Skeletal muscle tissue (tissue), 7 donors: Measurements from ENCODE around the genes MT1A, RSPRY1 and CCL22.

- PRO-cap, 3 experiments, result no peak in any of the 3 experiments
- RAMPAGE, long total RNA, result no peak
- RRBS, 2 experiments, result no CpG with 5 or more reads among the region's 7 CpGs
Observed at GRCh38 chr16:56211532-56212060, 20.3 kb downstream of the GNAO1 start.

DNA sequence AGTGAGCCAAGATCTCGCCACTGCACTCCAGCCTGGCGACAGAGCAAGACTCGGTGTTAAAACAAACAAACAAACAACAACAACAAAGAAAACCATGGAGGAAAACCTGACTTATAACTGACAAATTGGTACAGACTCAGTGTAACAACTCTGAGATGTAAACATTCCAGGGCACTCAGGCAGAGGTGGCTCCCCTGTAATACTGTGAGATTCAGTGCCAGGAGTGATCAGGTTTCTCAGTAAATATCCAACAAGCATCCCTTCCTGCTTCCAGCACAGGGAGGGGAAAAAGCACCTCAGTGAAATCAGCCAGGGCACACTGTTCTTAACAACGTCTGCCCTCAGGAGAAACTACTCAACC is 52.4 kb downstream of the AMFR start:
- PRO-cap, 3 experiments, result no peak in any of the 3 experiments
- RAMPAGE, long total RNA, result no peak
- RRBS, 2 experiments, result no CpG with 5 or more reads among the region's 4 CpGs

GRCh38 chr16:56470259-56470911 is 19.0 kb downstream of the OGFOD1 start:
- PRO-cap, 3 experiments, result no peak in any of the 3 experiments
- RAMPAGE, long total RNA, result no peak
- RRBS, 2 experiments, result no CpG with 5 or more reads among the region's 3 CpGs

GRCh38 chr16:56605939-56606495 is 2.4 kb upstream of the MT2A start:
- PRO-cap, 3 experiments, result peak in 2 of 3 experiments; most common minus-strand start chr16:56606298 (in 1)
- RAMPAGE, long total RNA, result no peak
- RRBS, 2 experiments, result no CpG with 5 or more reads among the region's 4 CpGs

- PRO-cap, 3 experiments, result peak in 1 of 3 experiments; most common plus-strand start chr16:56609682 (in 1); most common minus-strand start chr16:56609593 (in 1)
- RAMPAGE, long total RNA, result no peak
- RRBS, 2 experiments, result no CpG with 5 or more reads among the region's 17 CpGs
Observed at GRCh38 chr16:56609031-56609747, 805 bp downstream of the MT2A start.

DNA sequence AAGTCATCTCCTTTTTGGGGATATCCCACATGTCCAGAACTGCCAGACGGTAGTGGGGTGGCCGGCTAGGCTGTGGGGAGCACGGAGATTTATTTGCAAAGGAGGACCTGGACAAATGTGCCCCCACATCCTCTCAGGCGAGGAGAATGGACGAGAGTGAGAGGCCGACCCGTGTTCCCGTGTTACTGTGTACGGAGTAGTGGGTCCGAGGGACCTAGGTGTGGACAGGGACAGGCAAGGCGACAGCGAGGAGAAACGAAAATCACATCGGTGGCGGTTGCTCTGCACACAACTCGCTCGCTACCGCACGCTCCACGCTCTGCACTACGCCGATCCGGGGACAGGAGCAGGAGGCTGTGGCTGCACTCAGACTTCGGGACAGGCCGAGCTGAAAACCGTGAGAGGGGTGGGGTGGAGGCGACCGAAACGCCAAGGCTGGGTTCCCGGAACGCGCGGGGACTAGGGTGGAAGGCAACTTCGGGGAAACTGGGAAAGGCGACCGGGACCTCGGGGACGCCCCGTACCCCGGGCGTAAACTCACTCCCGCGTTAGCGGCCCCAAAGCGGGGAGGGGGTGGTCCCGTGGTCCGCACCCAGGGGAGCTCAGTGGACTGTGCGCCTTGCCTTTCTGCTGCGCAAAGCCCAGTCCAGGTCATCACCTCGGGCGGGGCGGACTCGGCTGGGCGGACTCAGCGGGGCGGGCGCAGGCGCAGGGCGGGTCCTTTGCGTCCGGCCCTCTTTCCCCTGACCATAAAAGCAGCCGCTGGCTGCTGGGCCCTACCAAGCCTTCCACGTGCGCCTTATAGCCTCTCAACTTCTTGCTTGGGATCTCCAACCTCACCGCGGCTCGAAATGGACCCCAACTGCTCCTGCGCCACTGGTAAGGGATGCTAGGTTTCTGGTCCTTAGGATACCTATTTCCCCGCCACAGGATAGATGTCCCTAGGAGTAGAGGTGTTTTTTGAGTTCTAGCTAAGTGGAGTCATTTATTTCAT is at the start of gene MT1A:
Gene MT1A (plus strand): TSS at position 779 of the 994 bp plus-strand sequence.
- PRO-cap, 3 experiments, result peak in 3 of 3 experiments; most common plus-strand start position 782 of the sequence (in 3); most common minus-strand start position 612 of the sequence (in 3)
- RAMPAGE, long total RNA, result no peak
- RRBS, 2 experiments, result 3% methylated on average over 9 of the region's 69 CpGs

GRCh38 chr16:56638882-56639151 is 351 bp downstream of the MT1A start:
- PRO-cap, 3 experiments, result no peak in any of the 3 experiments
- RAMPAGE, long total RNA, result no peak
- RRBS, 2 experiments, result no CpG with 5 or more reads among the region's 5 CpGs

DNA sequence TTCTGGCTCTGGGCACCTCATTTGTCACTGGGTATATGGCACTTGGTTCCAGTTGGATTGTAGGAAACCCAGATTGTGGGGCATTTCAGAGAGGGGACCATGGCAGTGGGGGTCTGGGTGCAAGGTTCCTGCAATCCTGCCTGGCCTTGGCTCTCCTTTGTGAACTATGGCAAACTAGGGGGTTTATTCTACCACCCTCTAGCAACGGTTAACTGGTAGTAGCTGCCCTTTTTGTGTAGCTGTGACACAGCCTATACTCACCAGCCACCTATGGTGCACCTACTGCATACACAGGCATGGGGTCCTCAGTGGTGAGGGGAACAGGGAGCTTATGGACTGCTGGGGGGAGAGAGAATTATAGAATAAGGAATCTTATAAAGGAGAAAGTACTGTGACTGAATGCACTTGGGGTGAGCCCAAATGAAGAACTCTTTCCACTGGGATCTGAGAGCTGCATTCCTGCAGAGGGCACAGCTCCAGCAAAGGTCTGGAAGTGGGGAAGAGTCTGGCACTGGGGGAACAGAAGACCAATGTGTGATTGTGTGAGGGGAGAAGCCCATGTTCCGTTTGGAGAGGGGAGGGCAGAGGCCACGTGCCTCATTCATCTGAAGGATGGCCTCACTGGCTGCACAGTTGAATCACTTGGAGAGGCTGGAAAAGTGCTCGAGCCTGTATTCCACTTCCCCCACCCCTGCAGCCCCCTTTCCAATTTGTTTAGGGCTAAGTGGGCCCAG is 2.1 kb downstream of the MT1X start:
- PRO-cap, 3 experiments, result peak in 1 of 3 experiments; most common plus-strand start position 506 of the sequence (in 1); most common minus-strand start position 532 of the sequence (in 1)
- RAMPAGE, long total RNA, result no peak
- RRBS, 2 experiments, result no CpG with 5 or more reads among the region's 4 CpGs

DNA sequence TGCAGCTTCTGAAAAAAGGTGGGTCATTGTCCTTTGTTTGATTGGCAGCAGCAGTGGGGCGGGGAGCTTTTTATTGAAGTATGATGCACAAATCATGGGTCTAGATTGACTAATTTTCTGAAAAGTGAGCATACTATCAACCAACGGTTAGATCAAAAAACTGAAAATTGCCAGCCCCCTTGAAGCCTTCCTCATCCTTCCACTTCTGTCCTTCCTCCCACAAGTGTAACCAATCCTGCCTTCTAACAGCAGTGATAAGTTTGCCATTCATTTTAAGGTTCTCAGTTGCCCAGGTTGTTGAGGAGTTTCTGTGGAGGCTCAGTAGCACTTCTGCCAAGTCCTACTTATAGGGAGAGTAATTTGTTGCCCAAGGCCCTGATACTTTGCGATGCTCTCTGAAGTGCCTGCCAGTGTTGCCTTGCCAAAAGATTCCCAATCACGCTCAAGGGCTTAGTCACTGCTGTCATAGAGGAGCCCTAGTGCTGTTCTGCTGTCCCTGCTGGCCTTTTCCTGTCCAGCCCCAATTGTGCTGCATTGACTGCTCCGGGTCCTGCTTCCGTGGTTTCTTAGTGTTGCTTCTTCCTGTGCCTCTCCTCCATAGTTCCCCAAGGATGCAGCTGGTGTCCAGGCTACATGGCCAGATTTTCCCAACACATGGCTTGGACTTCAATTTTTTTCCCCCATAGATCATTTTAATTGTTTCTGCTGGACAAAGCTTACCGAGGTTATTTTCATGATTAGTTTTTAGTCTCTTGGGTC is 13.8 kb downstream of the NUP93 start:
- PRO-cap, 3 experiments, result no peak in any of the 3 experiments
- RAMPAGE, long total RNA, result no peak
- RRBS, 2 experiments, result no CpG with 5 or more reads among the region's 7 CpGs

DNA sequence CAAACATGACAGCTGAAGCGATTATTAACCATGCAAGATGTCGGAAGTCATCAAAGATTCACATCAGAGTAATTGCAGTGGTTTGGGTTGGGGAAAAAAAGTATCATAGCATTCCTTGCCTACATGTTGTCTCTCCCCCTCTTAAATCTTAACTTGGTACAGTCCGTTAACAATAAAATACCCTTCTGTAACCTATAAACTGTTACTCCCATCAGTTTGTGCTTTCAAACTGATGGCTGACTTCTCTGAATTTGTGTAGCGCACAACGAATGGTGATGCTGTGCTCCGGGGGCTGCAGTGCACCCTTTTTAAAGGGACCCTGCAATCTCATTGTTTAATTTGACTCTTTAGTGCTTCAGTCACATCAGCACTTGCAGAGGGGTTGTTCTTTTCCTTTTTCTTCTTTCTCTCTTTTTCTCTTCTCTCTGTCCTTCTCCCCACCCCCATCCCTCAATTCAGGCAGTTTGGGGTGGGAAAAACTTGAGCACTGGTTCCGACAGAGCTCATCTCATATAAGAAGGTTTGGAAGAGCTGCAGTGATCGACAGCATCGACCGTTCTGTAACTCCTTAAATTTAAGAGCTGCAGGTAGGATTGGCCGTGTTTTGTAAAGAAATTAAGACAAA is 51.8 kb downstream of the NUP93 start:
- PRO-cap, 3 experiments, result no peak in any of the 3 experiments
- RAMPAGE, long total RNA, result no peak
- RRBS, 2 experiments, result no CpG with 5 or more reads among the region's 11 CpGs

DNA sequence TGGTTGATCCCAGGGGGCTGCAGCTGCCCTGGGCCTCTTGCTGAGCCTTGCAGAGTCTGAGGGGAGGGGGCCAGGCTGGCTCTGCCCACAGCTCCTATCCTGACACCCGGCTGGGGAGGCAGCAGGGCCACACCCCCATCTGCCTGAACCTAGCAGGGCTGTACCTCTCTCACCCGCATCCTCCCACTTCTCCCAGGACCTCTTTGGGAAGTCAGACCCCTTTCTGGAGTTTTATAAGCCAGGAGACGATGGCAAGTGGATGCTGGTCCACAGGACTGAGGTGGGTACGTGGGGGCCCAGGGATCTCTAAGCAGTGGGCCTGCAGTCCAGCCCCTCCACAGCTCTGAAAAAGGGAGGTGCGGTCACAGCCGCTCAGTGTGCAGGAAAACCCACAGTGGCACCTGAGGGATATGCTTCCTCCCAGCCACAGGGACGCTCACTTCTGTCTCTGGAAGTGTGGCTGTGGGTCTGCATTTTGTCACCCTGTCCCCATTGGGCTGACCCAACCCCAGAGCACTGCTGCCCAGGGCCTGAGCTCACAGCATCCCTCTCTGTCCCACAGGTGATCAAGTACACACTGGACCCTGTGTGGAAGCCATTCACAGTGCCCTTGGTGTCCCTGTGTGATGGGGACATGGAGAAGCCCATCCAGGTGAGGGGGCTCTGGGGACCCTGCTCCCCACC is 26.8 kb downstream of the CPNE2 start:
- PRO-cap, 3 experiments, result no peak in any of the 3 experiments
- RAMPAGE, long total RNA, result no peak
- RRBS, 2 experiments, result no CpG with 5 or more reads among the region's 7 CpGs

DNA sequence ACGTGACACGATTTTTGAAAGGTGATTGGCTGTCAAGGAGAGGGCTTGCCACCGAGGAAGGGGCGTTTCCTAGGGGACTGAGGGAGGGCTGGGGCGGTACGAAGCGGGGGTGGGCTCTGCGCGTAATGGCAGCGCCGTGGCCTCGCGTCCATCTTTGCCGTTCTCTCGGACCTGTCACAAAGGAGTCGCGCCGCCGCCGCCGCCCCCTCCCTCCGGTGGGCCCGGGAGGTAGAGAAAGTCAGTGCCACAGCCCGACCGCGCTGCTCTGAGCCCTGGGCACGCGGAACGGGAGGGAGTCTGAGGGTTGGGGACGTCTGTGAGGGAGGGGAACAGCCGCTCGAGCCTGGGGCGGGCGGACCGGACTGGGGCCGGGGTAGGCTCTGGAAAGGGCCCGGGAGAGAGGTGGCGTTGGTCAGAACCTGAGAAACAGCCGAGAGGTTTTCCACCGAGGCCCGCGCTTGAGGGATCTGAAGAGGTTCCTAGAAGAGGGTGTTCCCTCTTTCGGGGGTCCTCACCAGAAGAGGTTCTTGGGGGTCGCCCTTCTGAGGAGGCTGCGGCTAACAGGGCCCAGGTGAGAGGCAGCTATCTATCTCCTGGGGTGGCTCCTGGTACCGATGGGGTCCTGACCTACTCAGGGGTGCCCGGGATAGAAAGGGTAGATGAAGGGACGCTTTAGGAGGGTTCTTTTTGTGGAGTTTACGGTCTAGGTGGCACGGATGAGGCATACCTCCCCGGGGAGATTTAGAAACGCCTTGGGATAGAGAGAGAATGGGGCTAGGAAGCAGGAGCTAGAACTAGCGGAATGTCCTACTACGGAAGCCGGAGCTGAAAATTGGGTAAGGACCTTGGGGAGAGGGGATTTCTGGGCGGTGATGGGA is at the start of gene RSPRY1:
Gene RSPRY1 (plus strand): TSS at position 115 of the 878 bp plus-strand sequence.
- PRO-cap, 3 experiments, result peak in 3 of 3 experiments; most common plus-strand start position 99 of the sequence (in 3)
- RAMPAGE, long total RNA, result no peak
- RRBS, 2 experiments, result 1 to 2% methylated on average over 12 to 17 of the region's 56 CpGs

DNA sequence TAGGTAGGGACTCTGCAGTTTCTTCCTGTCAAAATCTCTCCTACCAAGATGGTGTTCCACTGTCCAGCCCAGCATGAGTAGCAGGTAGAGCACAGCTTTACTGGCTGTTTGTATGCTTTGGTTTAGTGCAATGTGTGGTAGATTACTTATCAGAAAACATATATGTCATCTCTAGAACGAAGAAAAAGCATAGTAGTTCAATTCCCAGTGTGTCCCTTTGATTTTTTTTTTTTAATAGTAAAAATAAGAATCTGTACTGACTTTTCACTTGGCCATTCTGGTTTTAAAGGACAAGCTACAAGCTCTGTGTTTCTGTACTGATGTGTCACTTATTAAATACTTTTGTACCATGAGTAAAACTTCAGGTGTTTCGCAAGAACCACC is 8.2 kb downstream of the ARL2BP start:
- PRO-cap, 3 experiments, result no peak in any of the 3 experiments
- RAMPAGE, long total RNA, result no peak
- RRBS, 2 experiments, result no CpG with 5 or more reads among the region's 2 CpGs

- PRO-cap, 3 experiments, result no peak in any of the 3 experiments
- RAMPAGE, long total RNA, result no peak
- RRBS, 2 experiments, result no CpG with 5 or more reads among the region's 16 CpGs
Observed at GRCh38 chr16:57260225-57260801, 15.3 kb downstream of the ARL2BP start.

DNA sequence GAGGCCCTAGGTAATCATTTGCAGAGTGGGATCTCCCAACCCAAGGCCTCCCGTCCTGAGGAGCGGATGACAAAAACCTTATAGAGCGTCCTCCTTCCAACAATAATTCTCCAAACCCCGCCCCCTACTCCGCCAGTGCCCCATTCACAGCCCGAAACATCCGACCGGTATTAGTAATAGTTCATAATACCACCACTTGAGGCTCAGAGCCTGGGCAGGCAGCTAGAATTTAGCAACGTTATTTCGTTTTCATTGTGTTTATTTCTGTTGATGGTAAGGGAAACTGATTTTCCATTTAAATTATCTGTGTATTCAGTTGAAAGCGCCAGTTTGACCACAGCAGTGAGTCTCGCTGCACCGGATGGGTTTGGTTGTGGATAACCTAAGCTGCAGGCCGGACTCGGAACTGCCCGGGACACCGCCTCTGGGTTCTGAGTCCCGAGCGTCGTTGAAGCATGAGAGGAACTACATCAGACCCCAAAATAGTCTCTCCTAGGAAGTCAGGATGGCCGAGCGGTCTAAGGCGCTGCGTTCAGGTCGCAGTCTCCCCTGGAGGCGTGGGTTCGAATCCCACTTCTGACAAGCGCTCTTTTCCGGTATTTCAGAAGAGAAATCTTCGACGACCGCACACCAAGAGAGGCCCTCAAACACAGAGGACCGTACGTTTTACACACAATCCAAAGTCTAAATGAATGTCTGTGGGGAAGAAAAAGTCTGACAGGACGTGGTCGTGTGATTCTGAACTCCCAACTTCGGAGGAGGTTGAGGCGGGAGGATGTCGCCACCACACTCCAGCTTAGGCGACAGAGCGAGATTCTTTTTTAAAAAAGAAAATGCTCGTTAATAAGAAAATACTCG is 15.2 kb upstream of the PLLP start:
- PRO-cap, 3 experiments, result peak in 2 of 3 experiments; most common plus-strand start position 485 of the sequence (in 1); most common minus-strand start position 433 of the sequence (in 2)
- RAMPAGE, long total RNA, result no peak
- RRBS, 2 experiments, result 0 to 11% methylated on average over 1 of the region's 43 CpGs

- PRO-cap, 3 experiments, result no peak in any of the 3 experiments
- RAMPAGE, long total RNA, result no peak
- RRBS, 2 experiments, result no CpG with 5 or more reads among the region's 8 CpGs
Observed at GRCh38 chr16:57358610-57359047, at the start of gene CCL22. Gene CCL22, plus strand, starts transcription at chr16:57358783.

- PRO-cap, 3 experiments, result no peak in any of the 3 experiments
- RAMPAGE, long total RNA, result no peak
- RRBS, 2 experiments, result no CpG with 5 or more reads among the region's 5 CpGs
Observed at GRCh38 chr16:57361285-57361841, 2.8 kb downstream of the CCL22 start.

- PRO-cap, 3 experiments, result peak in 1 of 3 experiments; most common minus-strand start chr16:57374351 (in 1)
- RAMPAGE, long total RNA, result no peak
- RRBS, 2 experiments, result no CpG with 5 or more reads among the region's 7 CpGs
Observed at GRCh38 chr16:57374233-57374571, 1.9 kb downstream of the CX3CL1 start.

DNA sequence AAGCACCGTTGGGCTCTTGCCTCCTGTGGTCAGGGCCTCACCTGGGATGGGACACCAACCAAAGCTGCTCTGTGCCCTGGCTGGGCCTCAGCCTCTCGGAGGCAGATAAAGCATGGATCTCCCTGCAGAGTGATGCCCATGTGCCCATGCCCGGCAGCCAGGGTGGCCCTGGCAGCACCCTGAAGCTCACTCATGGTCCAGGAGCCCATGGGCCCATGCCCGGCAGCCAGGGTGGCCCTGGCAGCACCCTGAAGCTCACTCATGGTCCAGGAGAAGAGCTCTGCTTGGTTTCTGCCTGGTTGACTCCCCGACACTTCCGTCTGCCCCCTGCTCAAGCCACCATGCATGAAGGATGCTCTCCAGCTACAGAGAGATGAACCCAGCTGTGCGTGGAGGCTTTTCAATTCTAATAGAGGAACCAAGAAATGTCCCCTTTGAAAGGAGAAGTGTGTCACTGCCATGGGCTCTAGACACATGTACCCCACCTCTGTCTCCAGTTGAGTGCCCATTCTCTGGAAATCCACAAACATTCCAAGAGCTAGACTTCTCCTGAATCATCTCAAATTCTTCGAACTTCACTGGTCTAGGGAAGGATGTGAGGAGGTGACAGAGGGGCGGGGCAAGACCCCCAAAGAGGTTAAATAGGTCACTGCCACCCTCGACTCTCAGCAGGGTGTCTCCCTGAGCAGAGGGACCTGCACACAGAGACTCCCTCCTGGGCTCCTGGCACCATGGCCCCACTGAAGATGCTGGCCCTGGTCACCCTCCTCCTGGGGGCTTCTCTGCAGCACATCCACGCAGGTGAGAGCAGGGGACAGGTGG is 8.8 kb downstream of the CCL17 start:
- PRO-cap, 3 experiments, result no peak in any of the 3 experiments
- RAMPAGE, long total RNA, result no peak
- RRBS, 2 experiments, result 62 to 73% methylated on average over 2 of the region's 11 CpGs

GRCh38 chr16:57418755-57419401 is 14.3 kb downstream of the CCL17 start:
- PRO-cap, 3 experiments, result no peak in any of the 3 experiments
- RAMPAGE, long total RNA, result no peak
- RRBS, 2 experiments, result 4 to 7% methylated on average over 3 to 6 of the region's 8 CpGs